Daoy (cell line): Measurements from ENCODE around the gene NXPH2.

GRCh38 chr2:138502395-138502799 is 827 bp downstream of the SPOPL start:
- RAMPAGE, long total RNA = no peak

GRCh38 chr2:138599008-138599302 is 97.4 kb downstream of the SPOPL start:
- RAMPAGE, long total RNA = no peak

GRCh38 chr2:138780036-138780892 is at the start of gene NXPH2:
NXPH2 (minus strand) TSS chr2:138780390.
- RAMPAGE, long total RNA = no peak

DNA sequence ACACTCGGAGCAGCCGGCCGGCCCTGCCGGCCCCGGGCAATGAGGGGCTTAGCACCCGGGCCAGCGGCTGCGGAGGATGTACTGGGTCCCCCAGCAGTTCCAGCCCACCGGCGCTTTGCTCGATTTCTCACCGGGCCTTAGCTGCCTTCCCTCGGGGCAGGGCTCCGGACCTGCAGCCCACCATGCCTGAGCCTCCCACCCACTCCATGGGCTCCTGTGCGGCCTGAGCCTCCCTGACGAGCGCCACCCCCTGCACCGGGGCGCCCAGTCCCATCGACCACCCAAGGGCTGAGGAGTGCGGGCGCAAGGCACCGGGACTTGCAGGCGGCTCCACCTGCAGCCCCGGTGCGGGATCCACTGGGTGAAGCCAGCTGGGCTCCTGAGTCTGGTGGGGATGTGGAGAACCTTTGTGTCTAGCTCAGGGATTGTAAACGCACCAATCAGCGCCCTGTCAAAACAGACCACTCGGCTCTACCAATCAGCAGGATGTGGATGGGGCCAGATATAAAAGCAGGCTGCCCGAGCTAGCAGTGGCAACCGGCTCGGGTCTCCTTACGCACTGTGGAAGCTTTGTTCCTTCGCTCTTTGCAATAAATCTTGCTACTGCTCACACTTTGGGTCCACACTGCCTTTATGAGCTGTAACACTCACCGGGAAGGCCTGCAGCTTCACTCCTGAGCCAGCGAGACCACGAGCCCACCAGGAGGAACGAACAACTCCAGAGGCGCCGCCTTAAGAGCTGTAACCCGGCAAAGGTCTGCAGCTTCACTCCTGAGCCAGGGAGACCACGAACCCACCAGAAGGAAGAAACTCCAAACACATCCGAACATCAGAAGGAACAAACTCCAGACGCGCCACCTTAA is 630.5 kb upstream of the NXPH2 start:
- RAMPAGE, long total RNA = no peak

DNA sequence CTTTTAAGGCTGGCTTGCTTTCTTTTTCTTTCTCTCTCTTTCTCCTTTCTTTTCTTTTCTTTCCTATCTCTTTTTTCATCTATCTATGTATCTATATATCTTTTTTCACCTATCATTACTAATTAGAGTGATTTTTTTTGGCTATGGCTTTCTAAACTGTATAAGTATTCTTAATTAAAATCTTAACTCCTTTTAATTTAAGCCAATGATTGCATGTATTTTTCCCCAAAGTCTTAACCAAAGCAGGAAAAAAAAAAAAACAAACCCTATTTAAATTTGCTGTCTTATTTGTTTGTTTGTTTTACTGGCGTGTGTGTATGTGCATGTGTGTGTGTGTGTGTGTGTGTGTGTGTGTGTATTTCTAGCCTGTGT is 730.2 kb upstream of the NXPH2 start:
- RAMPAGE, long total RNA = no peak

GRCh38 chr2:139697579-139697937 is 917.4 kb upstream of the NXPH2 start:
- RAMPAGE, long total RNA = no peak

- RAMPAGE, long total RNA = no peak
Measured at GRCh38 chr2:142935432-142935936, 58.0 kb downstream of the KYNU start.

GRCh38 chr2:143255848-143256444 is 126.7 kb downstream of the ARHGAP15 start:
- RAMPAGE, long total RNA = no peak

- RAMPAGE, long total RNA = no peak
Measured at GRCh38 chr2:143937219-143938050, 394.9 kb downstream of the GTDC1 start.

GRCh38 chr2:144332848-144333306 is 565 bp upstream of the GTDC1 start:
- RAMPAGE, long total RNA = no peak

GRCh38 chr2:144357954-144358525 is 25.7 kb upstream of the GTDC1 start:
- RAMPAGE, long total RNA = no peak

DNA sequence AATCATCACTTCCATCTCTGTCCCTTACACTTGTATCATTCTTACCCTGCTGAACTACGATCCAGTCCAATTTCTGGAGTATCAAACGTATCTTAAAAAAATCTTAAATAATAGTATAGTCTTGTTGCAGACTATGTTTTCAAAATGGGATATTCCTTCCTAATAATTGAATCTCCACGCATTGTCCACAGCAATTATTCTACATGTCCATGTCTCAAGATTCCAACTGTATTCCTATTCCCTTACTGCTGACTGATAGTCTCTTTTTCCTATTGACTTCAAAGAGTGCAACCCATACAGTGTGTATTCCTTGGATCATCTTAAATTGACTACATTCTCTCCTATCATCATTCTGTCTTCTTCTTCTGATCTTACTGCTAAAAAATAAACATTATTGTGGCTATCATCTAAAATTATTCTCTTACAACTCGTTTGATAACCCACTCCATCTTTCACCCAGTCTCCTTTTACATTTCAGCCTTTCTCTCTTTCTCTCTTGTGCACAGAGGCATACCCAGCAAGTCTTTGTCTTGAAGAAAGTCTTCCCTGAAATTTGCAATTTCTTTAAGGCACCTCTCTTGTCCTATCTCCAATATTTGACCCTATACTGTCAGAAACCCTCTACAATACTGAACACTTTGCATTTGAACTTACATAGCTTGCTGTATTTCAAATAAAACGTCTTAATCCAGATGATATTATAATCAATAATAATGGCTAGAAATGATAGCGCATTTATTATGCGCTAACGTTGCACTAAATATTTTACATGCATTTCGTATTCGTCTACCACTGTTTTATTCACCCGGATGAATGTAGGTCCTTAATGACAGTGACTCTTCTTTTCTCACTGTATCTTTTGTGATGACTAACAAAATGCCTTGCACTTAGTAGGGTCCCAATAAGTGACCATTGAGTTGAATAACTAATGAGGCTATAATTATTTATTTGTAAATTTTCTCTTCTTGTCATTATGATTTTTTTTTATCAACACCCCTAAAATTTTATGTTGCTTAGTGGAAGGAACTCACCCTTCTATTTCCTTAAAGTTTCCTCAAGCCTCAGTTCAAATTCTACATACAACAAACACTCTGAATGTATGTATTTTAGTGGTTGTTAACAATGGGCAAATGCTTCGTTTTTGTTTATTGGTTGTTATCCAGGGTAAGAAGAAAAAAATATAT is 84.3 kb upstream of the GTDC1 start:
- RAMPAGE, long total RNA = no peak

DNA sequence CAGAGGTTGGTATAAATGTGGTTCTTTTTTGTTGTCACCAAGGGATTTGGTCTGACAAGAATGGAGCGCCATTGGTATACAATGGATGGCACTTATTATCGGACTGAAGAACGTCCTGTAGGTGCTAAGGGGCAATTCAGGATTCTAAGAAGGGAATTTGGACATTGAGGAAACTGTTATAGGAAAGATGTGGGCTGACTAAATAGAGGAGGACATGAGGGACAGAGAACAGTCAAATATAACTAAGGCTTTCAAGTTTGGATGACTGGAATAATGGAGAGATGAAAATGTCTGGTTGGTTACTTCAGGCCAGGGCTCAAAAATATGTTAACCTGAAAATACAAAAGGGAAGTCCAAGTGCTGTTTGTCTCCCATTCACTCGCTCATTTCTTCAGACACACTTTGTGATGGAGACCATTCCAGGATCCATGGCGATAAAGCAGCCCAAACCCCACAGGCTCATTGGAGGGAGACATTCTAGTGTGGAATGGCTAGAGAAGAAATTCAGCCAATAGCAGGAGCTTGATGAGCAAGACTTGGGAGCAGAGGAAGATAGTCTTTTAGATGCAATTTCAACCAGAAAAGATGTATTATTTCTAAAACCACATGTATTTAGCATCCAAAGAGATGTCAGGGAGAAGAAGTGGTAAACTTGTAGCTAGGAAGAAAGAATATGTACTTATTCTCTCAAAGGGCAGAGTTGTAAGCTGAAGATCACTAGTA is 88.6 kb upstream of the GTDC1 start:
- RAMPAGE, long total RNA = no peak

- RAMPAGE, long total RNA = no peak
Measured at GRCh38 chr2:144424346-144425566, 92.4 kb upstream of the GTDC1 start.

DNA sequence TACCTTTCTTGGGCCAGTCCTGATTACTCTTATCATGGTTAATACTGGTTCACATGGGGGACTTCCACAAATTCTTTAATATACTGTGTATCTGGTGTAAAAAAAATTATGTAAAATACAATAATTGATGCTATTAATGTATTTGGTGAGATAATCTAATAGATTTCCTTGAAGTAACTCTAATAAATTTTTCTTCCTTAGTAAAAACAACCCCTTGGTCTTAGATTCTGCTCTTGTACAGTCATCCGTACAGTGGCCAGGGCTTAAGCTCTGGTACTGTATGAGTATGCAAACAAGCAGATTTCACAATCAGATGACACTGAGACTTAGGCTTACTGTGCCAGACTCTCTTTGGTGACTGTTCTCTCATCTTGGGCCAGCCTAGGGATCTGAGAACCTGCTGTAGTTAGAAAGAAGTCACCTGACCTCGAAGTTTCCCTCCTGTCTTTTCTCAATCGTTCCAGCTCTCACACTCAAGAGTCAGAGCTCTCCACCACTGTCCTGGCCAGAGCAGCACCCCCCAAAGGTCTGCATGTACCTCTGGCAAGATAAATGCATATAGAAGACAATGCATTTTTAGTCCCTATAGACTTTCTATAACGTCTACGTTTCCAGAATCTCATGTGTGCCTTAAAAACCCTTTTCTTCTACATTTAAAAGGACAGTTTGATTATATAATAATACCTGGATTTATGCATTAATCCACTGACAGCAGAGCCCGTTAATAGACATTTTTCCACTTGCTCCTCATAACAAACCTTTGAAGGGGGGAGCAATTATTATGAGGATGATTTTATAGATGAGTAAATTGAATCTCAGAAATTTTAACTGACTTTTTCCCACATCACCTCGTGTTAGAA is 63.2 kb downstream of the ZEB2 start:
- RAMPAGE, long total RNA = no peak

- RAMPAGE, long total RNA = no peak
Measured at GRCh38 chr2:144459870-144460441, 60.0 kb downstream of the ZEB2 start.

GRCh38 chr2:144479141-144480088 is 40.5 kb downstream of the ZEB2 start:
- RAMPAGE, long total RNA = no peak

DNA sequence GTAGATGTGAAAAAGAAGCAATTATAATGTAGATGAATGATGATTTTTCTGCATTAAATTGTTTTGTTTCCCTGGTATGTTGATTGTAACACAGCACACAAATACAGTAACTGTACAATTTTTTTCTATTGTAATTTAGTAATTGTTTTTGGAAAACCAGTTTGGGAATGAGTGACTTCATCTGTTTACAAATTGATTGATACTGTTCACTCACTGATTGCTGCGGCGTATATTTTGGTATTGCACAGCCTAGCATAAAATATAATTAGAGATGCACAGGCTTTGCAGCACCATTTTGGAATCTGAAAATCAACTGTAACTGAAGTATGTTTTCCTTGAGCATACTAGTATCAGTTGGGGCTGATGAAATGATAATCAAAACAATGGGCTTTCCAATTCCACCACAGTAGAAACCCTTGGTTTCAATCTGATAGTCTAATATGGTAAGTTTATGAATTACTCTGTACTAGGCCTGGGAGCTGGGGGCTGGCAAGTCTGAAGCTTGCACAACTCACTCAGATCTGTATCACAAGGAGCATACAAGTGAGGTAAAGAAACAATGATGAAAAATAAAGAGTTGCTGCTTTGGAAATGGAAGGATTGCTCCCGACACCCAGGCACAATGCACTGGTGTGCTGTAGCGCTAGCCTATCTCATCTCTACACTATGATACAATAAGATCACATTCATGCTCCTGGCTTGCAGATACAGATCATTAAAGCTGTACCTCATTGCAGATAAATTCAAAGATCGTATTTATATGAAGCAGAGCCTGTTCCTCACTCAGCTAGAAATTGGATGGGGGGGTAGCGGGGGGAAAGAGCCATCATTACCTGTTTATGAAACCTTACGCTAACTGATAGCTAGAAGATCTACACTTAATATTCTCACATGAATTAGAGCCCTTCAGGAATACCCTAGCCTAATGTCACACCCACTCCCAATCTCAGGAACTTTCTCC is 19.4 kb downstream of the ZEB2 start:
- RAMPAGE, long total RNA = no peak

- RAMPAGE, long total RNA = no peak
Measured at GRCh38 chr2:144642944-144643170, 122.9 kb upstream of the ZEB2 start.

GRCh38 chr2:144671593-144672295 is 151.8 kb upstream of the ZEB2 start:
- RAMPAGE, long total RNA = no peak